Cardiac atrium fibroblast (primary cell): ENCODE measurements around the genes ZNF419, ZNF530 and ZNF606.

DNA sequence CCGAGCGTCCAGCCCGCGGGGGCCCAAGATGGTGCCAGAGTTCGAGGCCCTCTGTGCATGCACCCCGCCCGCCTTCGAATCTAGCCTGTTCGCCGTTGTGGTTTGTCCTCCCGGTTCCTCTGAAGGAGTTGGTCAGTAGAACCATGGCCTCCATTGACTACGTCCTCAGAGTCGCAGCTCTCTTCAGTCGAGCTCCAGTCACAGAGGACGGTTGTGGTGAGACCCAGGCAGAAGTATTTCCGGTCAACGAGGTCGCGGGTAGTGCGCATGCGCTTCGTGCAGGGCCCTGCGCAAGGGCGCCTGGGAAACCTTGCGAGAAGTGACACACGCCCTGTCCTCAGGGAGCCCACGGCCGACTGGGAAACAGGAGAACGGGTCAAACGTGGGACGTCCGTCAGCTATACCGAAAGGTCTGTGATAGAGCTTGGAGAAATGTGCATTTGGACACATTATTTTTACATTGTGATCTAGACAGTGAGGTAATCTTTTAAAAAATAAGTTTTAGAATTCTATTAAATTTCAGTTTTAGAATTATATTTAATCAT, 24.2 kb upstream of the PEG3 start:
- RAMPAGE, long total RNA, result no peak

- RAMPAGE, long total RNA, result no peak
Observed at GRCh38 chr19:56942698-56943266, 102.3 kb upstream of the PEG3 start.

- RAMPAGE, long total RNA, result no peak
Observed at GRCh38 chr19:56947221-56947551, 106.7 kb upstream of the PEG3 start.

- RAMPAGE, long total RNA, result no peak
Observed at GRCh38 chr19:57171700-57172715, 4.7 kb upstream of the DUXA start.

GRCh38 chr19:57214467-57215052, 16.3 kb upstream of the AURKC start:
- RAMPAGE, long total RNA, result no peak

DNA sequence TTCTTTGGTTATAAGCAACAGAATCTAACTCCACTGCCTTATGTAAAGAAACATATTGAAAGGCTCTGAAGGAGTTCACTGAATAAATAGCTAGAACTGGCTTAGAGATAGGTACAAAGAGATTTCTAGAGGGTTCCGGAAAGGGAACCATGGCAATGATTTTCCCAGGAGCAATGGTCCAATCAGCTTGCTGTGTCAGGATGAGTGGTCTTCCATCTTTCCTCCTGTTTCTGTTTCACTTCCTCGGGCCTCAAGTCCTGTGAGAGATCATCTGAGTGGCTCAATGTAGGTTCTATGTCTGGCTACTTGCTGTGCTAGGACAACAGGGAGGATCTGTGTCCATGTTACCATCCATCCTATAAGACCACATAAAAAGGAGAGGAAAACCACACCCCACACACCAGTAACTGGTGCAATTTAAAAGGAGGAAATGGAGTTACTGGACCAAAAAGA, 2.1 kb downstream of the AURKC start:
- RAMPAGE, long total RNA, result no peak

DNA sequence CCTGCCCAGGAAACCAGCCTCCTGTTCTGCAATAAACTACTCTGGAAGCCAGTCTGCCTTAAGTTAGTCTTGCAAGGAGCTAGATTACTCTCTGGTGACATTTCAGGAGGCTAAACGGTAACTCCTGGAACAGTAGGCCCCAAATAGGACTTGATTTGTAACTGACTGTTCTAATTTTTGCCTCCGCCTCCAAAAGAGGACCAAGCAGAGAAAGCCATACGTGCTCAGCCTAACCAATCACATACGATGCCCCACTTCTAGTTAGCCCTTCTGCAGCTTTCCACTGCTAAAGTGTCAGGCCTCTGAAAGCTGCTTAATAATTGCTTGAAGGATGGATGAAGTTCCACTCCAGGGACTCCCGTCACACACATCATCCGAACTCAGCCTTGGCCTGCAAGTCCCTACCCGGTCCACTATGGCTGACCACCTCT, 751 bp downstream of the ZNF805 start:
- RAMPAGE, long total RNA, result no peak

- RAMPAGE, long total RNA, result no peak
Observed at GRCh38 chr19:57487390-57488350, at the start of gene ZNF419. ZNF419 (plus strand) TSS chr19:57487750.

DNA sequence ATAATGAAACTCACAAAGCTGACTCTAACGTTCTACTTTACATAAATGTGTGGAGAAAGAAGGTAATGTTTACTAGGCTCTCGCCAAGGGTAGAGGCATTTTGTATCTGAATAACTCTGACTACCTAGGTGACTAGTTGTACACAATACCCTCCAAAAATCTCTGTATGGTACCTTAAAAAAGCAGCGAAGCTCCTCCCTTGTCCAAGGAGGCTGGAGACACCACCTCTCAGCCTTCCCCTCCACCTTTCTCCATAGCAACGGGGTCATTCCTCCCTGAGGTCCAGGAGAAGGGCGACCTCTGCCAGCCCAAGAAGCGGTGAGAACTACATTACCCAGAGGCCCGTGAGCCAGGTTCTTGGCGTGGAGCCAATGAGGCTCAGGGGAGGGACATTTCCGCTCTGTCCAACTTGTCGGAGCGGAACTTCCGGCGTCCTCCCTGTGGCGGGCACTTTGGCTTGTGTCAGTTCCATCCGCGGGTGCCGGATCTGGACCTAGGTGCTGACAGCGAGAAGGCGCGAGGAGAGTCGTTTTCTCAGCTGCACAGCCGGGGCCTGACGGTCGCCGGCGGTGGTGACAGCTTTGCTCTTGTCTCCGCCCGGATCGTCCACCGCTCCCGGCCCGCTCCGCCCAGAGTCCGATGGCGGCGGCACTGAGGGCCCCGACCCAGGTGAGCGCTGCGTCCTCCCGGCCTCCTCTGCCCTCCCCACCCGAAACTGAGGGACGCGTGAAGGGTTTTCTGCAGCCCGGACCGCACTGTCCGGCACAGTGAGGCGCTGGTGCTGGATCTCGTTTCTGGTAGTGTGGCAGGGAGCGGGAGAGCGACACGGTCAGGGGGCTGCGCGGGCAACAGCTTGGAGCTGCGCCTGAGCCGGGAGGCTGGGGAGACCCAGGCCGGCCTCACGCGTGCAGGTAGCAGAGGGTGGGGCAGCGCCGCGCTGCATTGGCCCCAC, at the start of gene ZNF530:
ZNF530 (plus strand) TSS at position 420 of the 952 bp plus-strand sequence.
- RAMPAGE, long total RNA, result no peak

DNA sequence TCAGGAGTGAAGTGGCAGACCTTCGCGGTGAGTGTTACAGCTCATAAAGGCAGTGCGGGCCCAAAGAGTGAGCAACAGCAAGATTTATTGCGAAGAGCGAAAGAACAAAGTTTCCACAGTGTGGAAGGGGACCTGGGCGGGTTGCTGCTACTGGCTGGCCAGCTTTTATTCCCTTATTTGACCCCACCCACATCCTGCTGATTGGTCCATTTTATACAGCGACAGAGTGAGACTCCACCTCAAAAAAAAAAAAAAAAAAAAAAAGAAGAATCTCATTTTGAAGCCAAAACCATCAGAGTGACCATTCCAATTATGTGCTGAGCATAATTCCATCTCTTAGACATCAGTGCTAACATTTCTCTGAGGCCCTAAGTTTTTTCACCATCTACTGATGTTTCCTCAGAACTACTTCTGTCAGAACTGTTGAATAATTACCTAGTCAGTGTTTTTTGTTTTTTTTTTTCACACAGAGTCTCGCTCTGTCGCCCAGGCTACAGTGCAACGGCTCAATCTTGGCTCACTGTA, 2.0 kb upstream of the ZNF552 start:
- RAMPAGE, long total RNA, result no peak

GRCh38 chr19:57873830-57874474, 14.9 kb downstream of the ZNF814 start:
- RAMPAGE, long total RNA, result no peak

GRCh38 chr19:58002633-58003000, at the start of gene ZNF606:
ZNF606 (minus strand) TSS chr19:58002820.
- RAMPAGE, long total RNA, result no peak

GRCh38 chr19:58003001-58003769, 565 bp upstream of the ZNF606 start:
- RAMPAGE, long total RNA, result no peak

GRCh38 chr19:58054576-58055583, 4.2 kb upstream of the ZNF135 start:
- RAMPAGE, long total RNA, result no peak

- RAMPAGE, long total RNA, result no peak
Observed at GRCh38 chr19:58339093-58339779, 12.4 kb downstream of the ZSCAN22 start.

DNA sequence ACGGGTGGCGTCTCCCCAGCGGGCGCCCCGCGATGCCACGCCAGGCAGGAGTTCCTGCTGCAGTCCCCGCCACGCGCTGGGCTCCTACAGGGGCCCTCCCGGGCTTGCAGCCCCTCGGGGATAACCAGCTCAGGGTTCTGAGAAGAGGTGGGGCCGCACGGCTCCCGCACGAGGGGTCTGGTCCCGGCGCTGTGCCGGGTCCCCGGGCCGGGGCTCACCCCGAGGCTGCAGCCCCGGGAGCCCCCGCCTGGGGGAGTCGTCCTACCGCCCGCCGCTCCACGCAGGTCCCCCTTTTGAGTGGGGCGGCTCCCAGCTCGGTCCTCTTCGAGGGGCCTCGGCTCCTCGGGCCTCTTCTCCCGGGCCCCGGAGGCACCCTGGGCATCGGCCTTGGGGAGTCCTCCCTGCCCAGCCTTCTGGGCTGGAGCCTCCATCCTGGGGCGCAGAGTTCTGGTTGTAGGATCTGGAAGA, 6.4 kb upstream of the ZNF497 start:
- RAMPAGE, long total RNA, result no peak

DNA sequence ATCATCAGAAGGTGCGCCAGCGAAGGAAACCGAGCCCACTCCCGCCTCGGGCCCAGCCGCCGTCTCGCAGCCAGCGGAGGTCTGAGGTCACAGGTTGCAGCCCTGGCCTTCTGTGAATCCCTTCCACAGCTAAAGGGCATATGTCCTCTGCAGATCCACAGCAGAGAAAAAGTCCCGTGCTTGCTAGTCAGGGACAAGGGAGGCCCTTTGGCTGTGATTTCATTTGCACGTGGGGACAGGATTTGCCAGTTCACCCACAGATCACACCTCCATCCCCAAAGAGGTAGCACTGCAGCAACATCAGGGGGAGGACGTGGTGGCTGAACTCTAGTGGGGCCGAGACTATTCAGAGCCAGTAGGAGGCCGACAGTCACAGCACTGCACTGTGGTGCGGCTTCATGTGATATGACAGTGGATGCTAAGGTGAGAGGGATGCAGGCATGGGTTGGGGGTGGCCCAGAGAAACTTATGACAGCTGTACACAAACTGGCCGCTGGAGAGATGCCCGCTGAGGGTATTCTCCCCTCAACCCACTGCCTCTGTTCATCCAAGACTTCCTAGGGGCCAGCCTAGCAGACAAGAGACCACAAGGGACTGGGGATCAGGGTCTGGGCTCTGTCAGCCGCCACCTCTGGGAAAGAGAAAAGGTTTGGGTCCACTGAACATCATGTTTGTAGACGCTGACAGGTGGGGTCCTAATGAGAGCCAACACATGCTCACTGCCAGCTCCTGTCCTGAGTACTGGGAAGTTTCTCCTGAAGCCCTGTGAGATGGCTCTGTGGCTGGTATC, 3.9 kb upstream of the ZNF446 start:
- RAMPAGE, long total RNA, result no peak

- RAMPAGE, long total RNA, result no peak
Observed at GRCh38 chr19:58509803-58510494, 1.8 kb downstream of the SLC27A5 start.

DNA sequence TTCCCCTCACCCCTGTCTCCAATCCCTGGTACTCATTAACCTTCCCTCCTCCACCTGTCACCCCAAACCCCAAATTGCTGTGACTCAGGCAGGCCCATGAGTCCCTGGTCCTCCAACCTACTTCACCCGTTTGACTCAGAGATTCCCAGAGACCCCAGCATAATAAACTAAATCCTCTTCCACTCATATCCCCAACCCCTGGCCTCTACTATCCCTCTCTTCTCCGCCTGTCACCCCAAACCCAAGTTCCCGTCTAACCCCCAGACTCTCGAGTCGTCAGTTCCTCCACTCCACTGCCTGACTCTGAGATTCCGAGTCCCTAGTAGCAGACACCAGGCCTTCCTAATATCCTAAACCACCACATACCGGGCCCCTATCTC, 711 bp downstream of the UBE2M start:
- RAMPAGE, long total RNA, result no peak

DNA sequence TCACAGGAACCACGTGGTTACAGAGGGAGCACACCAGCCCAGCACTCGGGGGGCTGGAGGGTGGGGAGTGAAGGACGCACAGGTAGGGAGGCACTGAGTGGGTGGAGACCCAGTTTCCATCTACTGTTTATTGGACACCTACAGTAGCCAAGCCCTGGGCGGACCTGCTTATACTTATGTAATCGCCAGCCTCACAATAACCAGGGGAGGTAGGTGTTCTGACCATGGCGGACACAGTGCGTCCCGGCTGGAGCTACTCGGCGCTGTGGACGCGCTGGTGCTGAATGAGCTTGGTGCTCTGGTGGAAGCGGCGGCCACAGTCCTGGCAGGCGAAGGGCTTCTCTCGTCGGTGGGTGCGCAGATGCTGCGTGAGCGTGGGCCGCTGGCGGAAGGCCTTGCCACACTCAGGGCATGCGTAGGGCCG, 3.4 kb upstream of the UBE2M start:
- RAMPAGE, long total RNA, result no peak